ENCODE measurements around a stretch of chr22.

- PRO-cap, 2 experiments: no peak in any of the 2 experiments
- RAMPAGE, long total RNA, 4 experiments: no peak in any of the 4 experiments
Observed at GRCh38 chr22:46744409-46744983, 6.4 kb upstream of the CERK start.

- PRO-cap, 2 experiments: no peak in any of the 2 experiments
- RAMPAGE, long total RNA, 4 experiments: no peak in any of the 4 experiments
Observed at GRCh38 chr22:46835299-46836116, 73.1 kb downstream of the TBC1D22A start.

DNA sequence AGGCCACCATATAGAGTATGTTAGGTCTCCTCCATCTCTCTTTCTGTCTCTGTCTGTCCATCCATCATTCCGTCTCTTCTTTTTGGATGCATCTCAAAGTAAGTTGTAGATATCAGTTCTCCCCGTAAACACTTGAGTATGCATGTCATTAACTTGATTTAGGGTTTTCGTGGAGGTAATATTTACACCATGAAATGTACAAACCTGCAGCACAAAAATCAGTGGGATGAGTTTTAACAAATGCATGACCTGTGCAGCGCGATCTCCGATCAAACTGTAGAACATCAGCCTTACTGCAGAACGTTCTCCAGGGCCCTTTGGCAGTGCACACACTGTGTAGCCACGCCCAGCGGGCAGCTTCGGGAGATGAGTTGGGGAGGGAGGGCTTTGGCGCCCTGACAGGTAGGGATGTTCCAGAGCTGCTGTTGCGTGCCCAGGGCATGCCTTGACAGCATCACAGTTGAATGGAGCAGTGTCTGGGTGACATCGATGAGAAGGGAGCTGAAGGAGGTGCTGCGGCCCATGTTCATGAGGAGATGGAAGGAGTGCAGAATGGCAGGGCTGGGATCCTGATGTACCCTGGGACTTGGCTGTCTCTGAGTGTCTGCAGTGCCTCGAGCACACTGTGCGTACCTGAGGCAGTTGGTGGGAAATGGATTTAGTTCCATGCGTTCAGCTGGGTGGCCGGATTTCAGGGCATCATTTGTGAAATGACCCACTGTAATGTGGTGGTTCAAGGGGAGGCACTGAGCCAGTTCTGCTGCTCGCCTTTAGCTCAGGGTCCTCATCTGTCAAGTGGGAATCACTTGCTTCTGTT, 80.2 kb downstream of the TBC1D22A start:
- PRO-cap, 2 experiments: no peak in any of the 2 experiments
- RAMPAGE, long total RNA, 4 experiments: no peak in any of the 4 experiments

GRCh38 chr22:47038459-47038740, 275.9 kb downstream of the TBC1D22A start:
- PRO-cap, 2 experiments: no peak in any of the 2 experiments
- RAMPAGE, long total RNA, 4 experiments: no peak in any of the 4 experiments

GRCh38 chr22:47054482-47054773, 292.0 kb downstream of the TBC1D22A start:
- PRO-cap, 2 experiments: no peak in any of the 2 experiments
- RAMPAGE, long total RNA, 4 experiments: start-site peak on the plus strand in 1 of 4 experiments, at chr22:47054651-47054745 at its widest, 9 reads per replicate

- PRO-cap, 2 experiments: no peak in any of the 2 experiments
- RAMPAGE, long total RNA, 4 experiments: no peak in any of the 4 experiments
Observed at GRCh38 chr22:47103001-47103302, 340.5 kb downstream of the TBC1D22A start.

DNA sequence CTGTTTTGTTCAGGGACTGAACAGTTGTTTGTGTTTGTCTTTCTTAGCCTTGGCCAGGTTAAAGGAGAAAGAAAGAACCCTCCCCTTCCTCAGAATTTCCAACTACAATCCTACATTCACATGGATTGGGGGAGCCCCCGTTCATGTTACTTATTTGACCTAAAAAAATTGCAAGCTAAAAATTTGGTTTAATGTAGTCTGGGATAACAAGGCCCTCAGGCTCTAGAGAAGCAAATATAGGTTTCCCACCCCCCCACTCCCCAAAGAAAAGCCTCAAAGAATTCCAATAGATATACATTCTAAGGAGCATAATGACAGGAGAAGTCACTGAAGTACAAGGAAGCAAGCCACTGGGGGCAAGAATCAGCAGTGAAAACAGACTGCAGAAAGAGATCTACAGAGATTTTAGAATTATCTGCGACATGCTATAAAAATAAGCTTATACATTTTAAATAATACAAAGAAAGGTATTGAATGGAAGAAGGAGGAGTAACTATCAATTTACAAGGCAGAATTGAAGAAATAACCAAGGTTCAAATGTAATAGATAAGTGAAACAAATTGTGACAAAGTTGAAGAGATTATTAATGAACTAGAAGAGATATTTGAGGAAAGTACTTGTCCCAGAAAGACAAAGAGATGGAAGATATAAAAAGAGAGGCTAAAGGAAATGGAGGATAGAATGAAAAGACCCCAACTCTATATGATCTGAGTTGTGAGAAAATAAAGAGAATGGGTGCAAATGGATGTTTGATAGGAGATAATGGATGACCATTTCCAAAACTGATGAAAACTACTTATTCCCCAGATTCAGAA, 343.3 kb downstream of the TBC1D22A start:
- PRO-cap, 2 experiments: no peak in any of the 2 experiments
- RAMPAGE, long total RNA, 4 experiments: no peak in any of the 4 experiments

- PRO-cap, 2 experiments: no peak in any of the 2 experiments
- RAMPAGE, long total RNA, 4 experiments: start-site peak on the plus strand in 1 of 4 experiments, at chr22:47170517-47170553 at its widest, 5 reads per replicate
Observed at GRCh38 chr22:47170487-47170939, 408.1 kb downstream of the TBC1D22A start.

GRCh38 chr22:47295599-47296076, 533.2 kb downstream of the TBC1D22A start:
- PRO-cap, 2 experiments: no peak in any of the 2 experiments
- RAMPAGE, long total RNA, 4 experiments: no peak in any of the 4 experiments

DNA sequence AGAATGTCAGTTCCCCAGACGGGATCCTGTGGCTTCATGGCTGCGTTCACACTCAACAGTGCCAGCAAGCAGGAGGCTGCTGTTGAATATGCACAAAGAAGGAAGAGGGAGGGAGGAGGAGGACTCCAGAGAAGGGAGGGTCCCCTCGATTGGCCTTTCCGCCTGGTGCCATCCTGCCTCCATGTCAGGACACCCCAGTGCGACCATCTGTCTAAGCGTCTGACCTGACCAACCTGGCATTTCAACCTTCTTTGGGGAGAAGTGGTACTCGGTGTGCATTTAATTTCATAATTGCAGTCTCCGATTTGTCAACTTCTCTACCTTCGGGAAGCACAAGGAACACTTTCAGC, 235.1 kb upstream of the TAFA5 start:
- PRO-cap, 2 experiments: no peak in any of the 2 experiments
- RAMPAGE, long total RNA, 4 experiments: no peak in any of the 4 experiments

DNA sequence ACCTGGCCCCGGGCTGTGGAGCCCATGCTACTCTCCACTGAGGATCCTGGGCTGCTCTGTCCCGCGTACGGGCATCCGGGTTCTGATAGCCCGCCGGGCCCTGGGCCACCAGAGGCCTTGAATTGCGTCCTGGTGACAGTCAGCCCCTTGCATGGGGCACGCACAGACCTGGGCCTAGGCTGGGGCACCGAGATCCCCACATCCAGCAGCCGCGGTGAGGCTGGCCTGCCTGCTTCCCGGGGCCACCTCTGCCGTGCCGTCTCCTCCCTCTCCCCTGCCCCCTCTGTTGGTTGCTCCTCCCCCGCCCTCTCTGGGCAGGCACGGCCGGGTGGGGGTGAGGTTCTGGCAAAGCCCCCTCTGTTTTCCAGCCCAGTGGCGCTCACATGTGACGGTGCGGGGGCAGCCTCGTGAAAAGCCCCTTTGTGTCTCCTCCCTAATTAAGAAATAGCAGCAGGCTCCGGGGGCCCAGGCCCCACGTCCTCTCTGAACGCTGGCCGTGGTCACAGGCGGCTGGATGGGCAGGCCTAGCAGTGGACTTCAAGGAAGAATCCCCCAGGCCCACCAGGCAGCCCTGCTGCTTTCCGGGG, 28.3 kb downstream of the TAFA5 start:
- PRO-cap, 2 experiments: no peak in any of the 2 experiments
- RAMPAGE, long total RNA, 4 experiments: no peak in any of the 4 experiments

GRCh38 chr22:48566780-48567121, 77.4 kb downstream of the TAFA5 start:
- PRO-cap, 2 experiments: no peak in any of the 2 experiments
- RAMPAGE, long total RNA, 4 experiments: no peak in any of the 4 experiments

DNA sequence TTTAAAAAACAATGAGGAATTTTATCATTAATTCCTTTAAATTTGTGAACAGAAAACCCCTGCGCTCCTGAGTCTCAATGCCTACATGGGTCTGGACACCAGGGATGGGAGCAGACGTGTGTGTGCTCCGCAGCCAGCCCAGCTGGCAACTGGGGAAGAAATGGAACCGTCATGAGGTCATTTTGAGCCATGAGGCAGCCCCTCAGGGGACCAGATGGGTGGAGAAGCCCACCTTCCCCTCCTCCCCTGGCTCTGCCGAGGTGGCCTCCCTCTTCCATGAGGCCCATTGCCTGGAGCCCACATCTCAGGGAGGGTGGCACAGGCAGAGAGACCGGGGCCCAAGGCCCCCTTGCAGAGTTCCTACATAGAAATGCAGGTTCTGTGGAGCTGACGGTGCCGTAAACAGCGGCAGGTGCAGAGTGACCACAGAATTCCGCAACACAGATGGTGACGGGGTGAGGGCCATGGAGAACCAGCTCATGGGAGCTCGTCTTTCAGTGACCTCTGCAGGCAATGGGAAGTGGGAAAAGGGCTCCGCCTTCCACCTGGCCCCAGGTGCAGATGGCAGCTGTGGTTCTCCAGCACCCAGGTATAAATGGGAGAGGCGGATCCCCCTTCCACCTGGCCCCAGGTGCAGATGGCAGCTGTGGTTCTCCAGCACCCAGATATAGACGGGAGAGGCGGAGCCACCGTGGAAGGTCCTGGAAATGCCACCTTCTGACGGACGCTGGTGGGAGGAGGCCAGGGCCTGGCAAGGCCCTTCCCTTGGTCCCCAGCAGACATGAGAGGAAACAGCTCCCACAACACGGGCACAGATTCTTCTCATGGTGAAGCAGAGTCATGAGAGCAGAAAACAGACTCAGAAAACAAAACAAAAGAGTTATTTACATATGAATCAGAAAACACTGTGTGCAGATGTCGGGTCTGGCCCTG, 572.9 kb downstream of the TAFA5 start:
- PRO-cap, 2 experiments: no peak in any of the 2 experiments
- RAMPAGE, long total RNA, 4 experiments: no peak in any of the 4 experiments

DNA sequence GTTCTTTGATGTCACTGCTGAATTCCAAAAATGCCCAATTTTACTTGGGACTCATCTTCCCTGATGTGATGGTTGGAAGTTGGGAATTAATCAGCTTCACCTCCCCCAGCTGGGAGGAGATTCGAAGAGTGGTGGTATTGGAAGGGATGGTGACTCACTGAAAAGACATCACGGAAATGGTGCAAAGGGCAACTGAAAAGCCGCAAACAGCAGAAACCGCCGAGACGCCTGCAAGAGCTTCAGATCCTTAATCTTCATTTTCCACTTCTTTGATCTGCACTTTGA, 325.6 kb downstream of the BRD1 start:
- PRO-cap, 2 experiments: no peak in any of the 2 experiments
- RAMPAGE, long total RNA, 4 experiments: no peak in any of the 4 experiments

DNA sequence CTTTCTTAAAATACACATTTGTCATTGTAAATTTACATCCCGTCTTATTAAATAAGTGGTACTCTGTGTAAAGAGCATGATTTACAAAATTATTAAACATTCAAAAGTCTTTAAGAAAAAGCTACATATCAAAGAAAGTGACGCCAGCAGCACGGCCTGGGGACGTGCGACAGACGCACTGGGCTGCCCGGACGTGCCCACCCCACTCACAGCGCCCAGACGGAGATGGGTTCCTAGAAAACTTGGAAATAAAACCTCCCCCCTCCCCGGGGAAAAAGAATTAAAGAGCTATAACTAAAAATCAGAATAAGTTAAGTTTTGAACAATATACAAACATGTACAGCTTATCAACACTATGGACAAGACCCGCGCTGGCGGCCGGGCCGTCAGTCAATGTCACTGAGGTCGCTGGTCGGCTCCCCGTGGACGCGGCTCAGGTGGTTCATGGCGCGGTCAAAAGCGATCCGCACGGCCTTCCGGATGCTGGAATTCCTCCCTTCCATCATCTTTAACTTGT, 53.8 kb downstream of the BRD1 start:
- PRO-cap, 2 experiments: no peak in any of the 2 experiments
- RAMPAGE, long total RNA, 4 experiments: no peak in any of the 4 experiments

- PRO-cap, 2 experiments: no peak in any of the 2 experiments
- RAMPAGE, long total RNA, 4 experiments: no peak in any of the 4 experiments
Observed at GRCh38 chr22:49800791-49801423, 26.8 kb downstream of the BRD1 start.

DNA sequence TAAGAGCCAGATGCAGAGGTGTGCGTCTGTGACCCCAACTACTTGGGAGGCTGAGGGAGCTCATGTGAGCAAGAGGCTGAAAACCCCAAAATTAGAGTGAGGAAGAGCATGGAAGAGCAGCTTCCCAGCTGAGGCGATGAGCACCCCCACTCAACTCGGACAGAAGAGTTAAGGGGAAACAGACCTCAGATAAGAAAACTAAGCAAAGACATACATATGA, 21.4 kb downstream of the BRD1 start:
- PRO-cap, 2 experiments: no peak in any of the 2 experiments
- RAMPAGE, long total RNA, 4 experiments: no peak in any of the 4 experiments

DNA sequence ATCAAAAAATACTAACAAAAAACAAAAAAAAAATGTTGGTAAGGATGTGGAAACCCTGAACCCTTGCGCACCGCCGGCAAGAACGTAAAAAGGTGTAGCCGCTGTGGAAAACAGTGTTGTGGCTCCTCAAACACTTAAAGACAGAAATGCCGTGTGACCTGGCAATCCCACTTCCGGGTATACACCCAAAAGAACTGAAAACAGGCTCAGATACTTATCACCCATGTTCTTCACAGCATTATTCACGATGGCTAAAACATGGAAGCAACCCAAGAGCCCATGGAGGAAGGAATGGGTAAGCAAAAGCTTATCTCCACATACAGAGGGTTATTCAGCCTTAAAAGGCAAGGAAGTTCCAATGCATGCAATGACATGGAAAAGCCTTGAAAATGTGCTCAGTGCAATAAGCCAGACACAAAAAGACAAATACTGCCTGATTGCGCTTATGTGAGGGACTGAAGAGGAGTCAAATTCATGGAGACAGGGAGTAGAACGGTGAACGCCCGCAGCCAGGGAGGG, 19.6 kb downstream of the BRD1 start:
- PRO-cap, 2 experiments: no peak in any of the 2 experiments
- RAMPAGE, long total RNA, 4 experiments: no peak in any of the 4 experiments

DNA sequence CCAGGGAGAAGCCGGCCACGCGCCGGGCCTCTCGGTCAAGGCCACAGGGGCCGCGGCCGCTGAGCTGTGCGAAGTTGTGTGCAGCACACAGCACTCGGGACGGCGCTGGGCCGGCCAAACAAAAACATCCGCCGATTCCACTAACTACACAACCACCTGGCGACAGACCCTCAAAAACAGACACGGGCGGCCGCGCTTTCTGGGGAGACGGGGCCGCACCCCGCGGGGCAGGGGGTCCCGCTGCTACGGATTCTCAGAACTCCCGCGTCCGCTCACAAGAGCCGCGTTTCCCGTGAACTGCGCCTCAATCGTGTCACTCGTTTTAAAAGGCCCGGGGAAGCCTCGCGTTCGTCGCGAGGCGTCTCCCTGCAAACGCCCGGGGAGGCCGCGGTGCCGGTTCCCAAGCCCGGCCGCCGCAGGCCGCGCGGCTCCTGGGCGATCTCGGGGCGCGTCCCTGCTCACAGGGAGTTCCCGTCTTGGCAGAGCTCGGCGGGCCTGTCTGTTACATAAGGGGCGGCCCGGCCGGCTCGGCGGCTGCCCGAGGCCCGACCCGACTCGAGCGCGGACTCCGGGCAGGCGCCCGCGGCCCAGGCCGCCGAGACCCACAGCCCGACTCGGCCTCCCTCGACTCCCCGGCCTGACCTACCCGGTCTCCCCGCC, 951 bp downstream of the BRD1 start:
- PRO-cap, 2 experiments: peak in 1 of 2 experiments; most common plus-strand start position 371 of the sequence (in 1)
- RAMPAGE, long total RNA, 4 experiments: no peak in any of the 4 experiments

DNA sequence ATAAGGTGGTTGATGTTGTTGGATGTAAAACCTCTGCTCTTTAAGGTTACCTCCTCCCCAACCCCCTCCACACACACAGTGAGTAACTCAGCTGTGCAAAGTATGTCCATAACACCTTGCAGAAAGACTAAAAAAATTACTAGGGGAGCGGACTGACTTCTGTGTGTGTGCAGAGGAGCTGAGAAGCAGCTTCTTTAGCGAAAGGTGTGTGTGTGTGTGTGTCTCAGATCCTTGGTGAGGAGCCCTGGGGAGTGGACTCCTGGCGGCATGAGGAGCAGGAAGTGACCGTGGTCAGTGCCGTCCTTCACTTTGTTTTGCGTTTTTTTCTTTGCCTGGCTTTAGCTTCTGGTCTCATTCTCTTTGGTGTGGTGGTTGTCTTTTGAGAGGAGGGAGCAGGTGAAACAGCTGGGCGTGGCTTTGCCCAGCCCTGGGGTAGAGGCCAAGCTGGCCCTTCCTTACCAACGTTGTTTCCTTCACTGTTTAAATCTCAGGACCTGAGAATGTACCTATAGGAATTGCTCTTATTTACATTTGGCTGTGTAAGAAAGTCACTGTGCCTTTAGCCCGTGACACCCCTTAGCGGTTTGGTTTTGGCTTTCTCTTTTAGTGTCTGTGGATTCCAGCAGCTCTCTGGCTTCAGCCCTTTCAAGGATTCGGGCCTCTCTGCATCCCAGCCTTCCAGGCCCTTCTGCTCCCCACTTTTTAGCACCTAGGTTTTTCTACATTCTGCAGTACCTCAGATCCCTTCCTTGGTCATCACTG, 1.9 kb downstream of the ZBED4 start:
- PRO-cap, 2 experiments: no peak in any of the 2 experiments
- RAMPAGE, long total RNA, 4 experiments: no peak in any of the 4 experiments